Measurements from ENCODE around the gene CNGB1.

GRCh38 chr16:56666869-56667861 is 700 bp downstream of the MT1G start:
- RRBS, result no CpG with 5 or more reads among the region's 12 CpGs

GRCh38 chr16:56684197-56684930 is 2.1 kb downstream of the MT1X start:
- RRBS, result no CpG with 5 or more reads among the region's 4 CpGs

DNA sequence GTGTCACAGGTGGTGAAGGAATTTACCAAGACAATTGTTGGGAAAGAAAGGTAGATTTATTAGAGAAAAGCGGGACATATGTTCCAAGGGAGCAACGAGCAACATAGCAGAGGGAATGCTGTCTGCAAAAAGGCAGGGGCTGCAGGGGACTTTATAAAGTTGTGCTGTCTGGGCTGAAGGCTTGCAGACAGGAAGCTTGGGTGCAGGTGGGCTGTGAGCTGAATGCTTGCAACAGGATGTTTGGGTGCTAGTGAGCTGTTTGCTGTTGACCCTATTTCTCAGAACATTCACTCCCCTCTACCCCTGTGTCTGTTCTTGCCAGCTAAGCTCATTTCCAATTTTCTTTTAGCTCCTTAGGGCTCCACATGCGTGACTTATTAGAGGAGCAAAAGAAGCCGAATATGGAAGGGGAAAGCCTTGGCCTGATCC is 21.5 kb upstream of the NUP93 start:
- RRBS, result no CpG with 5 or more reads among the region's 4 CpGs

DNA sequence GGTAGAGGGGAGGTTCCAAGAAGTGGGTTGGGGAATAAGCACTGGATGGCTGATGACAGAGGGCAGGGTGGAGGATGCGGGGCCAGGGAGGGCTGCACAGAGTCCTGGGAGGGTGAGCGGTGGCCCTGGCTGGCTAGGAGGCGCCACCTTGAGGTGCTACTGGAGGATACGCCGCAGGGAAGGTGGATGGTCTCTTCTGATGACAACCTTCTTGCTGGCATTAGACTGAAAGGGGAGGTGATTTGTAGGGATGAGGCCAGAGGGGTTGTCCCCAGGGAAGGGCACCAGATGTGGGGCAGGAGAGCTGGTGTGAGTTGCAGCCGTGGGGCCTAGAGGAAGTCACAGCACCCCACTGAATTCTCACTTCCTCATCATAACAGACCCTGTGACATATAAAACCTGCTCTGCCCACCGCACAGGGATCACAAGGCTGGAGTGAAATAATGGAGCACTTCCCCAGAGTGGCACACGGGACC is 10.4 kb upstream of the CETP start:
- RRBS, result no CpG with 5 or more reads among the region's 8 CpGs

- RRBS, result no CpG with 5 or more reads among the region's 5 CpGs
Measured at GRCh38 chr16:56988701-56989123, 645 bp upstream of the NLRC5 start.

DNA sequence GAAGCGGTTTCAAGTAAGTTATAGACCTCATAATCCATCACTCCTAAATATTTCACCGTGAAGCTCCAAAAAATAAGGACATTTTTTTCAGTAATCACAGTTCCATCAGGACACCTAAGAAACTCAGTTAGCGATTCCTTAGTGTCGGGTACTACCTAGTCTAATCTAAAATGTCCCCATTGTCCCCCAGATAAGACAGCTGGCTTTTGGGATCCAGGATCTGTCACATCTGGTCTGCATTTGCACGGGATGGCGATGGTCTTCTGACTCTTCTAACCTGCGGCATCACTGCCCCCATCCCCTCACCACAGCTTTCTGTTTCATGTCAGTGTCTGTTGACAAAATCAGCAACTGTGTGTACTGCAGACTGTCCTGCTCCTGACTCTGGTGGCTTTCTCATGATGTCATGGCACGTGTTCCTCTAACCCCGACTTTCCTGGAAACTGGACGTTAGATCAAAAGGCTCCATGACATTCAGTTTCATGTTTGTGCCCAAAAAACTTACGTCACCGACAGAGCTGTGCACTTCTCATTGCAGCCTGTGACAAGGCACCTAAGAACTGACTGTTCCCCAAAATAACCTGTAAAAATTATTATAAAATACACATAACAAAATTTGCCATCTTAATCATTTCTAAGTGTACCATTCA is 30.1 kb upstream of the CPNE2 start:
- RRBS, result no CpG with 5 or more reads among the region's 12 CpGs

GRCh38 chr16:57120740-57121533 is 28.6 kb downstream of the CPNE2 start:
- RRBS, result 95% methylated on average over 3 of the region's 14 CpGs

GRCh38 chr16:57125457-57126074 is 33.2 kb downstream of the CPNE2 start:
- RRBS, result no CpG with 5 or more reads among the region's 9 CpGs

- RRBS, result no CpG with 5 or more reads among the region's 15 CpGs
Measured at GRCh38 chr16:57147333-57148254, 38.2 kb downstream of the PSME3IP1 start.

GRCh38 chr16:57152141-57152458 is 33.7 kb downstream of the PSME3IP1 start:
- RRBS, result no CpG with 5 or more reads among the region's 1 CpG

GRCh38 chr16:57194497-57195079 is 8.5 kb downstream of the RSPRY1 start:
- RRBS, result no CpG with 5 or more reads among the region's 1 CpG

DNA sequence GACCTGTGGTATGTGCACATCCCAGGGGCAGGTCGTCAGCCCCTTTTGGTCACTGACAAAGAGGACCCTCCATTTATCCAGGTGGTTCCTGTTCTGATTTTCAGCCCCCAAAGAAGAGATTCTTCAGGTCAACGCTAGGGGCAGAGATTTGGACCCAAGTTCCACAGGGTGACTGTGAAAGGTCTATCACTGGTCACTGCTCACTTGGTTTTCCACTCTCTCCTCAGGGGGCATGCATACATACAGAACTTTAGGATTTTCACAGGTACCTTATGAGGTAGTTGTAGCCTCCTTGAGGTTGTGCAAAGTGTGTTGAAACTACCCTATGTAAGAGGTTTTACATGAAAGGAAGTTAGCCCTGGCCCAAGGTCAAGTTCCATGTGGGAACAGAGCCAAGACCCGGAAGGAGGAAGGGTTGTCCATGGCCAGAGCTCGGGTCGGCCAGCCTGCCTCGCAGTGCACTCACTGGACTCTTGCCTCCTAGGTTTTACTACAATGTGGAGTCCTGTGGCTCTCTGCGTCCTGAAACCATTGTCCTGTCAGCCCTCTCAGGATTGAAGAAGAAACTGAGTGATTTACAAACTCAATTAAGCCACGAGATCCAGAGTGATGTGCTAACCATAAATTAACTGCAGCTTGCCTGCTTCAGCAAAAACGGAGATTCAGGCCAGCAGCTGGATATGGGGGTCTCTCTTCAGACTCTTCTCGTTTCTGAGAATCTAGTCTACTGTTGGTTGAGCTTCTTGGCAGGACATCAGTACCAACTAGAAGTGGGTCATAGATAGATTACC is 8.2 kb downstream of the POLR2C start:
- RRBS, result no CpG with 5 or more reads among the region's 10 CpGs

GRCh38 chr16:57528718-57529776 is 7.3 kb downstream of the CCDC102A start:
- RRBS, result 95% methylated on average over 31 of the region's 103 CpGs

DNA sequence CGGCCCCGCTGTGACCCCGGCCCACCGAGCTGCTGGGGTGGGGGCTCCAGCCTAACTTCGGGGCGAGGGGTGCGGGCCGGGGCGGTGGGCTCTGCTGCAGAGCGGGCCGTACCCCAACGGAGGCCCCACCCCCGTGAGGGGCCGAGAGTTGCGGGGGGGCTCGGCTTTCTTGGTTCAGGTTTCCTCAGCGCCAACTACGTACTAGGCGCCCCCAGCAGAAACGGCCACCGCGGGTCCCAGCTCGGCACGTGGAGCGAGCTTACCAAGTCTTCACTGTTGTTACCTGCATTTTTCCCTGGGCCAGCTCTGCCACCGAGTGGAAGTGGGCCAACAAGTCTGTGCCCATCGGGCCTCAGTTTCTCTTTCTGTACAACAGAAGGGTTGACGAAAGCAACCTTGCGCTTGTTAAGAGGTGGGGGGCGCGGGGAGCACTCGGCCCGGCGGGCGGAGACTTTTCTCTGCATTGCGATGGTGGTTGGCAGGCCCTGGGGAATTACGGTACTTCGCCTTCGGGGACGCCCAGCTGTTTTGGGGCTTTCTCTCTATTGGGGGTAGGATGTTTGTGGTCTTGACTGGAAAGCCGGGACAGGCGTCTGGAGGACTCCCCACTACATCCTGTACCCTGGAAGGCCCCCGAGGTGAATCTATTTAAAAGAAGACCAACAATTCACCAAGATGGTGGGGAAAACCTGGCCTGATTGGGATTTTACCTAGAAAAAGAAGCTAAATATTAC is 473 bp upstream of the CCDC102A start:
- RRBS, result 1% methylated on average over 8 of the region's 43 CpGs

DNA sequence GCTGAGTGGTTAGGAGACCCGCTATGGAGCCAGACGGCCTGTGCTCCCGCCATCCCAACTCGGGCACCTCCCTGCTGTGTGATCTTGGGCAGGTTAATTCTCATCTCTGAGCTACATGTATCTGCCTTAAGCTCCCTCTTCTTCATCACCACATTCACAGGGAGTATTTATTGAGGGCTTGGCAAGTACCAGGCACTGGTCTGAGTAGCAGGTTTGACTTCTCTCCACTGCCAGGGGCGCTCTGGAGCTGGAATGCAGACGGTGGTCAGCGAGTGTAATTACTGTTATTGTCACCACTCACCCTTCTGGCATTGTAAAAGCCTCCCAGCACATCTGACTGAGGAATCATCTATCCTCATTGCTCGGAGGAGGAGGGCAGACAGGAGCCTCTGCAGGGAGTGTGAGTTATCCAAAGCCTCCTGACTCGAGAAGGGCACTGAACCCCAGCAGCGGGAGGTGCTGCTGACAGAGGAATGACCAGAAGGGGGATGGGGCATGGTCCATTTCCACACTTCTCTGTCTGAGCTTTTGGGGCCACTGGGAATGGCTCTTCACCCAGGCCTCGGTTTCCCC is 976 bp upstream of the ADGRG1 start:
- RRBS, result no CpG with 5 or more reads among the region's 11 CpGs

- RRBS, result no CpG with 5 or more reads among the region's 16 CpGs
Measured at GRCh38 chr16:57684242-57685063, 10.2 kb upstream of the DRC7 start.

- RRBS, result no CpG with 5 or more reads among the region's 18 CpGs
Measured at GRCh38 chr16:57769609-57769993, 32.7 kb downstream of the KIFC3 start.

- RRBS, result no CpG with 5 or more reads among the region's 4 CpGs
Measured at GRCh38 chr16:57776610-57777197, 25.6 kb downstream of the KIFC3 start.

DNA sequence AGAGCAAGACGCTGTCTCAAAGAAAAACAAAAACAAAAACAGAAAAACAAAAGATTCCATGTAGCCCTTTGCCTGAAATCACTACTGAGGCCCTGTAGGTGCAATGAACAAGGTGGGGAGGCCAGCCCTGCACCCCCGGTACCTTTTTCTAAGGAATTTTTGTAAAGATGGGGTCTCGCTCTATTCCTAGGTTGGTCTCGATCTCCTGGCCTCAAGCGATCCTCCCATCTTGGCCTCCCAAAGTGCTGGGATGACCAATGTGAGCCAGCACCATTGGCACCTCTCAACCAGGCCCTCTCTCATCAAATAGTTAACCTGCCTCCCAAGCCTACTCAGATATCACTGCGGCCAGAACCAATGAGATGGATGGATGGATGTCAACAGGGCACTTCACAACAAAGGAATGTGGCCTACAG is 22.4 kb upstream of the KIFC3 start:
- RRBS, result no CpG with 5 or more reads among the region's 6 CpGs

GRCh38 chr16:57970940-57971386 is at the start of gene CNGB1:
Gene CNGB1 (minus strand): TSS chr16:57971128.
- RRBS, result no CpG with 5 or more reads among the region's 8 CpGs

Data from GM12891 (cell line).